Esophagus muscularis mucosa (tissue), 4 donors: ENCODE measurements around a stretch of chr3.

DNA sequence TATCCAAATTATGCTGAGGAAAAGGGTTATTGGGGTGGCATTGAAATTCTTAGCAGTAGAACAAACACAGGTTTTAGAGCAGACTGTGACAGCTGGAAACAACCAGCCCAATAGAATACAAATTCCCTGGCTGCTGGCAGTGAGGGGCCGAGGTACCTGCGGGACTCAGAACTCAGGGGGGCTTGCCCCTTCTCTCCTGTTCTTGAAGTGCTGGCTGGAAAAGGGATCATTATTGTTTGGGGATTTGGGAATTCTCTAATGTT, 338.5 kb upstream of the TBL1XR1 start:
- PRO-cap: no peak
- RAMPAGE, long total RNA, 4 experiments: no peak in any of the 4 experiments

- PRO-cap: no peak
- RAMPAGE, long total RNA, 4 experiments: no peak in any of the 4 experiments
These were observed 468.4 kb upstream of the TBL1XR1 start for GRCh38 chr3:177665467-177666309.

- PRO-cap: no peak
- RAMPAGE, long total RNA, 4 experiments: no peak in any of the 4 experiments
These were observed 619.4 kb upstream of the TBL1XR1 start for GRCh38 chr3:177816479-177817361.

DNA sequence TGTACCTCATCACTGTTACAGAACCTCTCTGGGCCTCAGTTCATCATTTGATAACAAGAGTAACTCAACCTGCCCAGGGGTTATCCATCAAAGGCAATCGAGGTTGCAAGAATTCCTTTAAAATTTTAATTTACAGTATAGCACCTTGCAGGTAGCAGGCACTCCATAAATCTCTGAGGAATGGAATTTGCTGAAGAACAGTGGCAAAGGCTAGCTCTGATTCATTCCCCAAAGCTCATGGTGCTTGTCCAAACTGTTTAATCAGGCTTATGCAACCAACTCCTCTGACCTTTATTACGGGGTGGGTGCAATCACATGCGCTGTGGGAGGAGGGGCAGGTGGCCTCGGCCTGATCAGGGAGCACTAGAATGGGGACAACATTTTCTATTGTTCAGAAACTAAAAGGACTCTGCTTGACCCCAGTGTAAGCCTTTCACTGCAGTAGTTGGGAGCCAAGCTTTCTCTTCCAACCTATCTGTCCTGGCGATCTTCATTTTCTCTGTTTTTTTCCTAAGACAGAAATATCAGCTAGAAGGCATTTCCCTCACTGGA, 626.8 kb upstream of the TBL1XR1 start:
- PRO-cap: unidirectional peak, plus-strand start at position 316 of the sequence
- RAMPAGE, long total RNA, 4 experiments: no peak in any of the 4 experiments

- PRO-cap: no peak
- RAMPAGE, long total RNA, 4 experiments: no peak in any of the 4 experiments
These were observed 123.1 kb upstream of the KCNMB2 start for GRCh38 chr3:178413165-178413571.

DNA sequence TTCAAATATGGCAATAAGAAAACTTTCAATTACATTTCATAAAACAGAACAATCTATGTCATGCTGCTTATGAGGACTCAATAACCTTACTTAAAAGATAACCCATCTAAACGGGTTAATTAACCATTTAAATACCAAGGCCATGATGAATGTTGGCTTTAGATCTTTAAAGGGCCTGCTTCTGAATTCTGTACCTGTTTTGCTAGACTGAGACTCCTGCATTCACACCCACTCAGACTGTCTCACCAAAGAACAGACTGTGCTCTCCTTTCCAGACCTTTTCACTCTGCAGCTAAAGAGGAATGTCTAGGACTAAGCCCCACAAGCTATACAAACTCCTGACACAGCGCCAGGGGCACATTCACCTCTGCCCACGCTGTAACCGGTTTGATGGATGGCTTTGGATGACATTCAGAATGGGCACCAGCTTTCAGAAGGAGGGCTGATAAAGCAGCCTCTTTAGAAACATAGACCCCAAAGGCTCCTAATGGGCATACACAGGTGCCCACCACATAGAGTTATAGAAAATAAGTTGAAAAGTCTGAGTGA, 200.0 kb downstream of the KCNMB2 start:
- PRO-cap: no peak
- RAMPAGE, long total RNA, 4 experiments: no peak in any of the 4 experiments

GRCh38 chr3:179146820-179147894, 1.0 kb upstream of the PIK3CA start:
- PRO-cap: no peak
- RAMPAGE, long total RNA, 4 experiments: no peak in any of the 4 experiments

- PRO-cap: no peak
- RAMPAGE, long total RNA, 4 experiments: no peak in any of the 4 experiments
These were observed 845 bp downstream of the ZNF639 start for GRCh38 chr3:179323575-179324177.

DNA sequence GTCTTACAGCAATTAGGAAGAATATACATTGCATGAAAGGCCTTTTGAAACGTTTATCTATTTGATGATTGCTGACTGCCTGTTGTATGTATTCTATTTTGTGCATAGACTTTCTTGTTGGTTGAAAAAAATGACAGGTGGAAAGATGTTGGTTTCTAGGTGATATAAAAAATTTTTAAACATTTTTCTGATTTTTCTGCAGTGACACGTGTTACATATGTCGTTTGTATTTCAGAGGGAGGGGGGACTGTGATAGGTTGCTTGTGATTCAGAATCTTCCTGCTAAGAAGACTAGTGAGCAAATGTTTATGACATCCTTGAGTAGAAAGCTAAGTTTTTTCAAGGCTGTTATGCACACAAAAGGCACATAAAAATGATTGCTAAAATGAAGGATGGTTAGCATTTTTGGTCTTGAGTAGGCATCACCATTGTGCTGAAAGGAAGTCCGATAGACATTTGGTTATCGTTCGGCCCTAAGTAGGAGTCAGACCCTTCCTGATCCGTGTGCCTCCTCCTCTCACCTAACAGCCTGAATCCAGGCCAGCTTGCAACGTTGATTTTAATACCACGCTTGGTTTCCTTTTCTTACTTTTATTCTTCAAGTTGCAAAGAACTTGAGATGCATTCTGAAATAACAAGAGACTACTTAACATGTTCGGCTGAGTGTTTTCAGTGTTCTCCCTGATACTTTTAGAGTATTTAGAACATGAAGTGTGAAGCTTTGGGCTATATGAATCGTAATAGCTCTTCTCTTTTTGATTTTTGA, 1.5 kb downstream of the ZNF639 start:
- PRO-cap: no peak
- RAMPAGE, long total RNA, 4 experiments: no peak in any of the 4 experiments

- PRO-cap: unidirectional peak, plus-strand start at chr3:179450274
- RAMPAGE, long total RNA, 4 experiments: no peak in any of the 4 experiments
These were observed 1.0 kb downstream of the GNB4 start for GRCh38 chr3:179450157-179450688.

- PRO-cap: no peak
- RAMPAGE, long total RNA, 4 experiments: no peak in any of the 4 experiments
These were observed 81.9 kb downstream of the USP13 start for GRCh38 chr3:179734502-179735412.

GRCh38 chr3:179788448-179789205, 135.8 kb downstream of the USP13 start:
- PRO-cap: no peak
- RAMPAGE, long total RNA, 4 experiments: no peak in any of the 4 experiments

DNA sequence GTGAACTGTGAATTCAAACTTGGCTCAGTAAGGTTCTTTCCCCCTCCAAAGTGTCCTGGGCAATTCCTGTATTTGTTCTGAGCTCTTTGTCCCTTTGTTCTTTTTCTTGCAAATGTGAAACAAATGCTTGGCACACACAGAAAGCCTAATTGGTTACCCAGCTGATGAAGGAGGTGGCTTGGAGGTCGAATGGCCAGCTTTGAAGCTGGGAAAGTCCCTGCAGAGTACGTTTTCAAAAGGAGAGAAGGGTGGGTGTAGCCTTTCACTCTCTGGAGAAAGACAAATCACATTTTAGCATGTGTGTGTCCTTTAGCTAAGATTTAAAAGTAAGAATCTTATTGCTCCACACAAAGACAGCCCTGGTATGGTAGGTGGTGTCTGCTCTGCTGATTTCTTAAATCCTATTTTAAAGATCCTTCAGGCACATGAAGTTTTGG, 154.4 kb downstream of the PEX5L start:
- PRO-cap: no peak
- RAMPAGE, long total RNA, 4 experiments: no peak in any of the 4 experiments

DNA sequence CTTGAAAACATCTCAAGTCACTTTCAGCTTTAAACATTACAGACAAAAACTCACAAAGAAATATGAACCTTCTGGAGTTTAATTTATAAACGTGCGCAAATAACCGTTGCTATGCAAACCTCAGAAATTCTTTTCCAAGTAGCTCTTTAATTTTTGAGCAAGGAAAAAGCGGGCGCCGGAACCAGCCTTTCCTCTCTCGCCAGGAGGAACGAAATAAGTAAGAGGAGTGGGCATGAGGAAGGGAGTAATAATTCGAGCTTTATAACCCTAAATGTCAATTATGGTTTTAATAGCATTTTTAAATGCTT, 530 bp downstream of the CCDC39 start:
- PRO-cap: unidirectional peak, plus-strand start at position 164 of the sequence
- RAMPAGE, long total RNA, 4 experiments: no peak in any of the 4 experiments

- PRO-cap: no peak
- RAMPAGE, long total RNA, 4 experiments: no peak in any of the 4 experiments
These were observed 12.9 kb downstream of the DNAJC19 start for GRCh38 chr3:180976434-180977199.

GRCh38 chr3:181620192-181620471, 91.6 kb upstream of the SOX2 start:
- PRO-cap: no peak
- RAMPAGE, long total RNA, 4 experiments: no peak in any of the 4 experiments

GRCh38 chr3:182793276-182793439, 146 bp upstream of the ATP11B start:
- PRO-cap: bidirectional peak, plus-strand start at chr3:182793504, minus-strand start at chr3:182793392
- RAMPAGE, long total RNA, 4 experiments: no peak in any of the 4 experiments

DNA sequence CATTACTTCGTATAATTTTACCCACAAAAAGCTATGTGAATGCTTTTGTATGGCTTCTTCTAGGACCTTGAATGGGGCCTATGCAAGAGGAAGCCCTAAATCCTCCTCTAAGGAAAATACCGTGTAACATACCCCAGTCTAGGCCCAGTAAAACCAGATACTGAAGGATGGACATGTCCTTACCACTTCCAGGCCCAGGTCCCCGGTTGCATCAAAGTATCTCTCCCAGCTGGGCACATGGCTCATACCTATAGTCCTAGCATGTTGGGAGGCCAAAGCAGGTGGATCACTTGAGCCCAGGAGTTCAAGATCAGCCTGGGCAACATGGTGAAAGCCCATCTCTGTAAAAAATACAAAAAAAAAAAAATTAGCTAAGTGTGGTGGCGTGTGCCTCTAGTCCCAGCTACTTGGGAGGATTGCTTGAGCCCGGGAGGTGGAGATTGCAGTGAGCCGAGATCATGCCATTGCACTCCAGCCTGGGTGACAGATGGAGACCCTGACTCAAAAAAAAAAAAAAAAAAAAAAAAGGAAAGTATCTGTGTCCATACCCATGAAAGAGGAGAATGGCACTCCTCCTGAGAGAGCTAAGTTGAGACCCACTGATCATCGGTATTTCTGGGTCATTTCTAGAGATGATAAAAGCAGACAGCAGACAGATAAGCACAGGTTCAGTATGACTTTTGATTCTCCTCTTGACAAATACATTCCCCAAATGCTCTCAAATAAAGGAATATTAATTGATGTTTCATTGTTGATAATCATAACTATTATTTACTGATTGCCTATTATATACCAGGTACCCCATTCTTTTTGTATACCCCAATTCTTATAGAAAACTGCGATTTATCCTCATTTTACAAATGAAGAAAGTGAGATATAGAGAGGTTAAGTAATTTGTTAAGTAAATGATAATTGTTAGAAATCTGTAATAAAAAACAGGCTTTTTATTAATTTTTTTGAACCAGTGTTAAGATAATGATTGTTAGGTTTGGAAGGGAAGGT, 85.4 kb downstream of the DCUN1D1 start:
- PRO-cap: no peak
- RAMPAGE, long total RNA, 4 experiments: no peak in any of the 4 experiments

GRCh38 chr3:182962148-182962634, 18.1 kb downstream of the DCUN1D1 start:
- PRO-cap: no peak
- RAMPAGE, long total RNA, 4 experiments: no peak in any of the 4 experiments

DNA sequence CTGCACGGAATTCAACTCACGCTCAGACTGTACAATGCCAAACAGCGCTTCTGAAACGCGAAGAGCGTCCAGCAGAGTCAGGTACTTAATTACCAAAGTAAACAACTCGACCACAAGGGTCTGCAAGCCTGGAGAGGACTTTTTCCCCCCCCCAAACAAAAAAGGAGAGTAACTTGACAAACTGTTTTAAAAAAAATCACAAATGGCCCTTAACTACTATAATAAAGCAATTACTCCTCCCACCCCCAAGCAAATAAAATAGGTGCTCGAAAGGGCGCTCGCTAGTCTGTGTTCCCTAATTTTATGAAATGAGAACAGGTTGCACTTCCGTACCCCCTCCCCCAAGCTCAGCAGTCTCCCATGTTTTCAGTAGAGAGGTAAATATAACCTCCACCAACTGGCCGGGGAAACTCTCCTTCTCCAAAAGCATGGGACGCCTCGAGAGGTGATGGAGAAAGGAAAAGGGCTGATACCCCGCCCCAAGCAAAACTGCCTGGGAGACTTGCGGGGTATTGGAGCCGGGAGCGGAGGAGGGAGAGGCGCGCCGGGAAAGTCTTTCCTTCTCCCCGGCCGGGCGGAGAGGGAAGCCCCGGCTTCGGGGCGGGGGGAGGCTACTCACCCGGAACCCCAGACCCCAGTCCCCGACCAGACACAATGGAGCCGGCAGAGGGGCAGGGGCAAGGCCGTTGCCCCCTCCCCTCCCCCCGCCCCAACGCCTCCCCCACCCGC, 717 bp downstream of the DCUN1D1 start:
- PRO-cap: no peak
- RAMPAGE, long total RNA, 4 experiments: no peak in any of the 4 experiments